GM23248 (cell line): ENCODE results near the genes RP2 and SPACA5.

DNA sequence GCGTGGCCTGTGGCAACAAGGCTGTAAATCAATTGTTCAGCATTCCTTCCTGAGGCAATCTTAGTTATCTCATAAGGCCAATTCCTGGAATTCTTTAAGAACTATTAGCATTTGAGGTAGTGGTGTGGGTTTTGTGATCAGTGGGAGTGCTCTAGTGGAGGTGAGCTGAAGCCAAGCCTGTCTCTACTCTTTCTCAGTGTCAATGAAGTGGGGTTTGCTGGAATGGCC lies 5.1 kb upstream of the GPR82 start:
- RAMPAGE, long total RNA = no peak

GRCh38 chrX:41720585-41721001 lies 3.4 kb upstream of the GPR82 start:
- RAMPAGE, long total RNA = no peak

GRCh38 chrX:41760941-41761660 lies 37.1 kb downstream of the GPR82 start:
- RAMPAGE, long total RNA = no peak

DNA sequence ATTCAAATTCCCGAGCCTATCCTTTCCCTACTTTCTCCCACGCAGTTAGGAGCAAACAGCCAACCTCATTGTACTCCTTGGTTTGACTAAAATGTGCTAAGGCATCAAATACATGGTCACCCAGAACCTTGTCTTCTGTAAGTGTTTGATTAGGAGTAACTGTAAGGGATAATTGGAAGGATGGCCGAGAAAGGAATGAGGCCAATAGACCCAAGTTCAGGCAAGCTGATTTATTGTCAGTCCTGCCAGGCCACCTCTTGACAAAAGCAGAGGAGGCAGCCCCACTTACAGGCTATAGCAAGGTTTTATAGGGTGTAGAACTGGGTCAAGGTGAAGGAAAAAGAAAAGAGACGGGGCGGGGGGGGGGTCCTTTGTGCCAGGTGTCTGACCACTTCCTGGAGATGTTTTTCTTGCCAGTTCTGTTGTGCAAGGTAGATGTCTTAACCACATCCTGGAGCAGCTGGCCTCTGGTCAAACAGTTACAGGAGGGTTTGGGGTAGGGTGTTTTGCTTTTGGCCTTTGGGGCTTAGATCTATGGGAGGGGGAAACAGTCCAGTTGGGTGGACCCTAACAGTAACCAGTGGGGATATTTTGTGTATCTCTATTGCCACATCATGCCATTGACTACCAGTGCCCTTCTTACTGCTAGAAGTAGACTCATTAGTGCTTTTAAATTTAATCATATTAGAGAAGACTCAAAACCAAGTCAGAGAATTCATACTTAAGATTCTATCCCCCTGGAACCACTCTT lies 165.6 kb upstream of the PPP1R2C start:
- RAMPAGE, long total RNA = no peak

DNA sequence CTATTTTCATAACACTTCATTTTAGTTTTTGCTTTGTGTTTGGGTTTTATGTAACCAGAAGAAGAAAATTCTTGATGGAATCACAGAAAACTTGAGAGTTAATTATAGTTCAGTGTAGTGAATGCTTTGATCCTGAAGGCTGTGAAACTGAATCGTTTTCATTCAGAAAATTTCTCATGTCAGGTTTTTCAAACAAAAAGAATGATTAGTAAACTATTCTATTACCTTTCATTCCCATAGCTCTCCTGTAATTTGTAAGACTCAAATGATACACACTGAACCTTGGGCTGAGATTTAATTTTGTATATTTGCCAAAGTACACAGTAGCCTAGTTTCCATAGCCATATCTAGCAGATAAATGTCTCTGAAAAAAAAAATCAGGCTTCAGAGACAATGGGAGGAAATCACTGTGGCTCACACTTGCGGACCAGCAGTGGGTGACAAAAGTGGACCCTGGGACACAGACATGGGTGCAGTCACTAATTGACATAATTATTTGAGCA lies 46.5 kb downstream of the MAOA start:
- RAMPAGE, long total RNA = no peak

DNA sequence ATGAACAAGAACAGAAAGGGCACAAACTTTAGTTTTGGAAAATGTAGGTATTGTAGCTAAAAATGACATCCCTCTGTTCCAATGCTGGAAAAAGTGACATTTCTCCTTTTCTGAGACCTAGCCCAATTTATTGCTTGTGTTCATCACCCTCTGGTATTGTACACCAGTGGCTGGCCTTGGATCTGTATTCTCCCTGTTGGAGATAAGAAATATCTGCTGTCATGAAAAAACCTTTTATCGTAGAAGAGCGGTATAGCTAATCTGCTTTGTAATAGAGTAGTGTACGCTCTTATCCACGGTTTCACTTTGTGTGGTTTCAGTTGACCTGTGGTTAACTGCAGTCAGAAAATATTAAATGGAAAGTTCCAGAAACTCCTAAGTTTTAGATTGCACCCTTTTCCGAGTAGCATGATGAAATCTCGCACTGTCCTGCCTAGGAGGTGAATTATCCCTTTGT lies 42.3 kb downstream of the KDM6A start:
- RAMPAGE, long total RNA = no peak

DNA sequence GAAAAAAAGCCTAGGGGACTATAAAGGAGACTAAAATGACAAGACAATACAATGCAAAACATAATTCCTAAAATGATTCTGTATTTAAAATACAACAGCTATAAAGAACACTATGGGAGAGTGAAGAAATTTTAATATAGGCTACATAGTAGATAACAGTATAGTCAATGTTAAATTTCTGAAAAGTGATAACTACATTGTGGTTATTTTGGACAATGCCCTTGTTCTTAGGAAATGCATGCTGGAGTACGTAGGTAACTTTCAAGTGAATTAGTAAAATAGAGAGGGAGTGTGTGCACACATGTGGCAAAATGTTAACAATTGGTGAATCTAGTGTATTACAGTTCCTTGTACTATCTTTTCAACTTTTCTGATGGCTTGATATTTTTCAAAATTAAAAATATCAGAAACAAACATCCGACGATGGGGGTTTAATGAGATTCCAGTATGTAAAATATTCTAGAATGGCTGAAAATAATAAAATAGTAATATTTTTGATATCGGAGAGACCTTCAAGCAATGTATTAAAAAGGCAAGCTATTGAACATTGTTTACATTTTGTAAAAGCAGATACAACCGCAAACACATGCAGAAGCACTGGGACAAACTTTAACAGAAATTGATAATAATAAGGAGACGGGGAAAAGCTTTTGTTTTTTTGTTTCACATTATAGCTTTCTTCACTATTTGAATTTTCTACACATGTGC lies 55.2 kb downstream of the KDM6A start:
- RAMPAGE, long total RNA = no peak

- RAMPAGE, long total RNA = no peak
Measured at GRCh38 chrX:44960182-44960873, 87.3 kb downstream of the KDM6A start.

DNA sequence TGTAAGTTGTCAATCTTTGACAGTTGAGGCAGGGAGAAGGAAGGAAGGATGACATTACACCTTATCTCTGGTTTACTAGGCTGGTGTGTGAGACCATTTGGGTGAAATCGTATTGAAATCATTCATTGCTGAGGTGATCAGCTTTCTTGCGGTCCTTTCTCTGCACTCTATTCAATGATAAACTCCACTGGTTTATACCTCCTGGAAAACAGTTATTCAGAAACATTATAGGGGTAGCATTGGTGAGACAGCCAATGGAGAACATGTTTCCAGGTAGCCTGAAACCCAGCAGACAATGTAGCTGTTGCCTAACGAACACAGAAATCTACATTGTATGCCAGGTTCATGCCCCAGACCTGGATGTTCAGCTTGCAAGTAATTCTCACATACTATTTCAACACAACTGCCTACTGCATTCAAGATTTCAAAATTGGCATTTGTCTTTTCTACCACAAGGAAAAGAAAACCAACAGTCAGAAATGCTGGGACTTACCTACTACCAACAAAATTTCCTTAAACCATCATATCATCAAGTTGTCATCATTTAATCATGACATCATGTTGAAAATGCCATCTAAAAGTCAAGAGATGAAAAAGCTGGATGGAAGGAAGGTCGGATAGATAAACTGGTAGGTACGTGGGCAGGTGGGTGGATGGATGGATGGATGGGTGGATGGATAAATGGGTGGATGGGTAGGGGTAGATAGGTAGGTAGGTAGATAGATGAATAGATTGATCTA lies 545.4 kb upstream of the DIPK2B start:
- RAMPAGE, long total RNA = start-site peak on the minus strand centred at position 279 of the sequence, 101 bp wide, 68 and 65 reads in 2 replicates

DNA sequence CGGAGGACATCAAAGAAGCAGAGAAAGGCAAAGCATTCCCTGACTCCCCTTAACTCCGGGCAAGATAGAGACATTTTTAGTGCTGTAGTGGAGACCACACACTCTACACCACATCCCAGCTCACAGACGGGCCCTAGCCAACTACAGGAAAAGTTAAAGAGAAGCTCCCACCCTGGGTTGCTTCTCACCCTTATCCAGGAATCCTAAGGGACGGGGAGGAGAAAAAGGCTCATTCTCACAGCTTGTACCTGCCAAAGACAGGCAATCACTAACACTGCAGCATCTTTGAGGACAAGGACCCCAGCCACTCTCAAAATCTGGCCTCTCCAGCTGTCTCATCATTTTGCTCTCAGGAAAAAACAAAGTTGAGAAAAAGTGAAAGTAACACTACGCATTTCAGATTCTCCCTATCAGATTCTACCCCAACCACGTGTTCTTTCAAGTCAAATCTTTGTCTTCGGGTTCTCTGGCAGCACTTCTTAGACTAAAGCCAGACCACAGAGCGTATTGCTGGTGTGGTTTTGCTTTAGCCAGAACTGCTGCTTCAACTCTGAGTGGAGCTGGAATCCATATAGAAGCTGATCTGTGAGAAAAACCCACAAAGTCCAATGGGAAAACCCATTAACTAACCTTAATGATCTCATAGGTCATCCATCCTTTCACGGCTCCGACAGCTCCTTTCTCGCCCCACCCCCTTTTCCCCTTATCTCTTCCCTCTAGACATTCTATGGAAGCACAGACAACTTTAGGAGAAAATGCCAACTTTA lies 605.9 kb upstream of the DIPK2B start:
- RAMPAGE, long total RNA = no peak

GRCh38 chrX:46643082-46643442 lies 69.5 kb downstream of the CHST7 start:
- RAMPAGE, long total RNA = no peak

GRCh38 chrX:46836780-46837777 lies at the start of gene RP2:
Gene RP2 (plus strand): TSS chrX:46837043.
- RAMPAGE, long total RNA = no peak

- RAMPAGE, long total RNA = no peak
Measured at GRCh38 chrX:47146069-47146938, 1.3 kb downstream of the RBM10 start.

GRCh38 chrX:47210612-47211260 lies 7.7 kb upstream of the CDK16 start:
- RAMPAGE, long total RNA = no peak

DNA sequence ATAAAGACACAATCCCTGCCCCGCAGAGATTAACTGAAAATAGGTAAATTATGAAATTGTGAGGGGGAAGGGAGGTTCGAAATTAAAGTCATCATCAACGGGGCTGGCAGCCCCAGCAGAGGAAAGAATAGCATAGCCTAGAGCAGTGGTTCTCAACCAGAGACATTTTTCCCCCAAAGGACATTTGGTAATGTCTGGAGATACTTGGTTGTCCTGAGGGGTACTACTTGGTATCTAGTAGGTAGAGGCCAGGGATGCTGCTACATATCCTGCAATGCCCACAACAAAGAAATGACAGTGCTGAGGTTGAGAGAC lies 1.1 kb upstream of the USP11 start:
- RAMPAGE, long total RNA = no peak

- RAMPAGE, long total RNA = no peak
Measured at GRCh38 chrX:47380661-47381328, 10.4 kb downstream of the ZNF157 start.

- RAMPAGE, long total RNA = no peak
Measured at GRCh38 chrX:47555783-47556934, 4.8 kb upstream of the ARAF start.

DNA sequence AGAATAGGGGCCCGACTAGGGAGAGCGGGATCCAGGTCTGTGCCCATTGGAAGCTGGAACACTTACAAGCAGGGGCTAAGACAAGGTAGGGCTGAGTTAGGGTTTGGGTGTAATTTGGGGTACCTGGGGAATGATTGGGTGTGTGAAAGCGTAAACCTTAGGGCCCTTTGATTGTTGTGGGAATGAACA lies 840 bp upstream of the ELK1 start:
- RAMPAGE, long total RNA = no peak

- RAMPAGE, long total RNA = no peak
Measured at GRCh38 chrX:47676349-47676949, 17.5 kb upstream of the UXT start.

- RAMPAGE, long total RNA = no peak
Measured at GRCh38 chrX:48006827-48007191, at the start of gene SPACA5. Gene SPACA5 (plus strand): TSS chrX:48006988.